Stomach (tissue), 7 donors: Measurements from ENCODE around the gene TRAPPC3L.

GRCh38 chr6:113684376-113685012 is 172.7 kb upstream of the MARCKS start:
- PRO-cap: no peak
- RAMPAGE, long total RNA, 5 experiments: no peak in any of the 5 experiments
- RRBS: no CpG with 5 or more reads among the region's 2 CpGs

GRCh38 chr6:113825876-113826162 is 31.3 kb upstream of the MARCKS start:
- PRO-cap: no peak
- RAMPAGE, long total RNA, 5 experiments: no peak in any of the 5 experiments
- RRBS: no CpG with 5 or more reads among the region's 5 CpGs

DNA sequence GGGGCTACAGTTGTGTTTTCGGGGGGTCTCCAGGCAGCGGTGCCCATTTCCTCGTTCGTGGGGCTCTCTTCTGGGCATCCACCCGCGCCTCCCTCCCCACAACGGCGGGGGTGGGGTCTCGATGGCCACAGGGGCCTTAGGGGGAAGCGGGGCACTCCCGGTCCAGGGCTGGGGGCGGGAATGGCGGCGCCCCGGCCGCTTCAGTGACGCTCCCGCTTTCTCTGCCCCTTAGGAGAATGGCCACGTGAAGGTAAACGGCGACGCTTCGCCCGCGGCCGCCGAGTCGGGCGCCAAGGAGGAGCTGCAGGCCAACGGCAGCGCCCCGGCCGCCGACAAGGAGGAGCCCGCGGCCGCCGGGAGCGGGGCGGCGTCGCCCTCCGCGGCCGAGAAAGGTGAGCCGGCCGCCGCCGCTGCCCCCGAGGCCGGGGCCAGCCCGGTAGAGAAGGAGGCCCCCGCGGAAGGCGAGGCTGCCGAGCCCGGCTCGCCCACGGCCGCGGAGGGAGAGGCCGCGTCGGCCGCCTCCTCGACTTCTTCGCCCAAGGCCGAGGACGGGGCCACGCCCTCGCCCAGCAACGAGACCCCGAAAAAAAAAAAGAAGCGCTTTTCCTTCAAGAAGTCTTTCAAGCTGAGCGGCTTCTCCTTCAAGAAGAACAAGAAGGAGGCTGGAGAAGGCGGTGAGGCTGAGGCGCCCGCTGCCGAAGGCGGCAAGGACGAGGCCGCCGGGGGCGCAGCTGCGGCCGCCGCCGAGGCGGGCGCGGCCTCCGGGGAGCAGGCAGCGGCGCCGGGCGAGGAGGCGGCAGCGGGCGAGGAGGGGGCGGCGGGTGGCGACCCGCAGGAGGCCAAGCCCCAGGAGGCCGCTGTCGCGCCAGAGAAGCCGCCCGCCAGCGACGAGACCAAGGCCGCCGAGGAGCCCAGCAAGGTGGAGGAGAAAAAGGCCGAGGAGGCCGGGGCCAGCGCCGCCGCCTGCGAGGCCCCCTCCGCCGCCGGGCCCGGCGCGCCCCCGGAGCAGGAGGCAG is 2.6 kb downstream of the MARCKS start:
- PRO-cap: bidirectional peak, plus-strand start at position 656 of the sequence, minus-strand start at position 534 of the sequence
- RAMPAGE, long total RNA, 5 experiments: no peak in any of the 5 experiments
- RRBS: 9% methylated on average over 36 of the region's 125 CpGs

DNA sequence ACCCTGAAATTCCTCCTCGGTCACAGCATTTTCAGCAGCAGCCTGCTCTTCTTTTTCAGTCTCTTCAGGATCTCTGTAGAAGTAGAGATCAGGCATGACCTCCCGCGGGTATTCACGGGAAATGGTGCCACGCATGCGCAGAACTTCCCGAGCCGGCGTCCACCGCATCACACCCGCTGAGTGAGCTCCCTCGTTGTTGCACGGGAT is 113.3 kb upstream of the HDAC2 start:
- PRO-cap: no peak
- RAMPAGE, long total RNA, 5 experiments: no peak in any of the 5 experiments
- RRBS: no CpG with 5 or more reads among the region's 13 CpGs

DNA sequence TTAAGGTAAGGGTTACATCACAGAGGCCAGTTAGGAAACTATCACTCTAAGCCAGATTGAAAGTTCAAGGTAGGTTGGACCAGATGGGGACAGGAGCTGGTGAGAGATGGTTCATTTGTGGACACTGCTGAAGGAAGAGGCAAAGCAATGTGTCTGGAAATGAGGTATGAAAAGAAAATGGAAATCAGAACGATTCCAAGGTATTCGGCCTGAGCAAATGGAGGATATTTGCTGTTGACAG is 27.0 kb downstream of the FRK start:
- PRO-cap: no peak
- RAMPAGE, long total RNA, 5 experiments: no peak in any of the 5 experiments
- RRBS: no CpG with 5 or more reads among the region's 2 CpGs

DNA sequence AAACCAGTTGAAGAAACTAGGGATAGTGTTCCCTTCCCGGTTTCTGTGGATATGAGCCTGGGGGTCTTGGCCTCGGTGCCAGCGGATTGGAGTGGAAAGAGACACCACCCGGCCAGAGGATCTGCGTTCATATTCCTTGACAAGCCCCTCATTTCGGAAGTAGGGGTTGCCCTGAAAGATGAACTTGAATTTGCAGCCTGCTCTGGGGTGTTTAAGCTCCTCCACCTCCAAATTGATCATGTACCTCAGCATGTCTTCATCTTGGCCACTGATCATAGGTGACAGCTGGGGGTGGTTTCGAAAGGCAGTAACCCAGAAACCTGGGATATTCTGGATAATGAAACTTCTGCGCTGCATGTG is 960 bp downstream of the TSPYL4 start:
- PRO-cap: no peak
- RAMPAGE, long total RNA, 5 experiments: start-site peak on the minus strand in 2 of 5 experiments, centred at positions 90 to 262 of the sequence, 7 to 16 reads per replicate
- RRBS: 80% methylated on average over 3 of the region's 8 CpGs

- PRO-cap: no peak
- RAMPAGE, long total RNA, 5 experiments: no peak in any of the 5 experiments
- RRBS: no CpG with 5 or more reads among the region's 7 CpGs
Measured at GRCh38 chr6:116405955-116406507, 35.3 kb downstream of the DSE start.

DNA sequence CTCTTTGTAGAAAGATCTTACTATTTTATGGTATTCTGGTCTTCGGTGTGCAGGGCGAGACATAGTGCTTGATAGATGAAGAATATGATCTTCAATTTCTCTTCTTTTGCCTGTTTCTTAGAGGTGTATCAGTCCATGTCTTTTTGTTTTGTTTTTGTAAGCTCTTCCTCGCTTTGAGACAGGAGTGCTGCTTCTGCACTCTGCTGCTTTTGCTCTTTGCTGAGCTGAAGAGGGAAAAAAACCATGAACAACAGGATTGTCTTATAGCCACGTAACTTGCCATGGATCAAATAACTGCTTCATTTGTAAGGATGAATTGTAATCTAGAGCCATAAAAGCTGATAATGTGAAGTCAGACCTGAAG is at the start of gene TRAPPC3L:
TSS of gene TRAPPC3L (minus strand) at position 233 of the 364 bp plus-strand sequence.
- PRO-cap: no peak
- RAMPAGE, long total RNA, 5 experiments: no peak in any of the 5 experiments
- RRBS: no CpG with 5 or more reads among the region's 4 CpGs

DNA sequence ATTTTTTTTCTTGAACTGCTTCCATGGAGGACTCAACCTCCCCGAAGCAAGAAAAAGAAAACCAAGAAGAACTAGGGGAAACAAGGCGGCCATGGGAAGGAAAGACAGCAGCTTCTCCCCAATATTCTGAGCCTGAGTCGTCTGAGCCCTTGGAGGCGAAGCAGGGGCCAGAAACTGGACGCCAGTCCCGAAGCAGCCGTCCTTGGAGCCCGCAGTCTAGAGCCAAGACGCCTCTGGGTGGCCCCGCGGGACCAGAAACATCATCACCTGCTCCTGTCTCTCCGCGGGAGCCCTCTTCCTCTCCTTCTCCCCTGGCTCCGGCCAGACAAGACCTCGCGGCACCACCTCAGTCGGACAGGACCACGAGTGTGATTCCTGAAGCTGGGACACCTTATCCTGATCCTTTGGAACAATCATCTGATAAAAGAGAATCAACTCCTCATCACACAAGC is 348 bp downstream of the RSPH4A start:
- PRO-cap: no peak
- RAMPAGE, long total RNA, 5 experiments: no peak in any of the 5 experiments
- RRBS: no CpG with 5 or more reads among the region's 18 CpGs

- PRO-cap: no peak
- RAMPAGE, long total RNA, 5 experiments: no peak in any of the 5 experiments
- RRBS: no CpG with 5 or more reads among the region's 13 CpGs
Measured at GRCh38 chr6:116764540-116764760, 1.1 kb downstream of the FAM162B start.

GRCh38 chr6:117535155-117535343 is 52.6 kb downstream of the DCBLD1 start:
- PRO-cap: bidirectional peak, plus-strand start at chr6:117535286, minus-strand start at chr6:117535031
- RAMPAGE, long total RNA, 5 experiments: no peak in any of the 5 experiments
- RRBS: no CpG with 5 or more reads among the region's 2 CpGs

GRCh38 chr6:118296138-118296914 is 251.8 kb upstream of the PLN start:
- PRO-cap: no peak
- RAMPAGE, long total RNA, 5 experiments: no peak in any of the 5 experiments
- RRBS: no CpG with 5 or more reads among the region's 5 CpGs

DNA sequence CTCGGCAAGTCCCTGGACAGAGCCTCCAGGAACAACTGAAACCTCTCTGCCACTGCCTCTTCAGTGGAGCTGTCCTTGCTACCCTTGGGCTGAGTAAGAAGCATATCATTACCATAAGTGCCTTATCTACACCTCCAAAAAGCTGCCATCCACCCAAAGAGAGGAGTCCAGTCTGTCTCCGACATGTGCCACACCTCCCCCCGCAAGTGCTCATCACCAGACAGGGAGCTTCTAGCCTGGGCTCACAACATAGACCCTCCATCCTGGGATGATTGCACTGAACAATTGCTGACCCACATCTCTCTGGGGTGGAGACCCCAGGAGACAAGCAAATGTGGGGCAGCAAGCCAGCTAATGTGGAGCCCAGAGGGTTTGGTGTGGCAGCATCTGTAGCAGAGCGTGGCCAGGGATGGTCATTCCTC is 140.1 kb upstream of the PLN start:
- PRO-cap: no peak
- RAMPAGE, long total RNA, 5 experiments: no peak in any of the 5 experiments
- RRBS: no CpG with 5 or more reads among the region's 4 CpGs

GRCh38 chr6:118709721-118710462 is 58.5 kb upstream of the CEP85L start:
- PRO-cap: no peak
- RAMPAGE, long total RNA, 5 experiments: start-site peak on the minus strand in 1 of 5 experiments, at chr6:118709915-118710095 at its widest, 39 reads per replicate
- RRBS: no CpG with 5 or more reads among the region's 5 CpGs

- PRO-cap: no peak
- RAMPAGE, long total RNA, 5 experiments: no peak in any of the 5 experiments
- RRBS: no CpG with 5 or more reads among the region's 3 CpGs
Measured at GRCh38 chr6:118893273-118893503, 764 bp upstream of the ASF1A start.

DNA sequence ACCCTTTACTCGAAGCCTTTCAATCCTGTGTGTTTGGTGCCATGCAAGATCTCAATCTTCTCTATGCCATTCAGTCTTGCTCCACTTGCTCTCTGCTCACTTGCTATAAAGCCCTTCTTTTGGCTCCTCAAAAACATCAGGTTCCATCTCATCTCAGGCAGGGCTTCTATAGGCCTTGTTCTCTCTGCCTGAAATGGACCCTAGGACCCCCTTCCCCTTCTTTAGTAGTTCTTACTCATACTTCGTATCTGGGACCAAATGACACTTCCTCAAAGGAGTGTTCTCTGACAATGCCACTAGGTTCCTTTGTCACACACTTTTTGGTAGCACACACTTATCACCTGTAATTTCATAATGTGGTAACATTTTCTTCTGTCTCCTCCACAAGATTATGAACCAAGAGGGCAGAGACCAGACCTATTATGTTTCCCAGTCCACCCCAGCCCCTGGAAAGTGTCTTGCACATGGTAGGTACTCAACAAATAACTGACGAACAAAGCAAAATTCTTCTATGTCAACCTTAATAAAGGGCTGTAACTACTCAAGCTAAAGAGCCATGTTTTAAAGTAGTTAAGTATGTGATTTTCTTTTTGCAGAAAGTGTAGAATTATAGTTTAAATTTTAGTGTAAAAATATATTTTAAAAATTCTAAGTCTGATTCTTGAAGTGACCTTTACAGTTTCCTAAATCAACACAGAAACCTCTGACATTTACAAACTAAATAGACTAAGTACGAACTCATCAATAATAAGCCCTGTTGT is 116.9 kb upstream of the FAM184A start:
- PRO-cap: no peak
- RAMPAGE, long total RNA, 5 experiments: no peak in any of the 5 experiments
- RRBS: no CpG with 5 or more reads among the region's 4 CpGs

DNA sequence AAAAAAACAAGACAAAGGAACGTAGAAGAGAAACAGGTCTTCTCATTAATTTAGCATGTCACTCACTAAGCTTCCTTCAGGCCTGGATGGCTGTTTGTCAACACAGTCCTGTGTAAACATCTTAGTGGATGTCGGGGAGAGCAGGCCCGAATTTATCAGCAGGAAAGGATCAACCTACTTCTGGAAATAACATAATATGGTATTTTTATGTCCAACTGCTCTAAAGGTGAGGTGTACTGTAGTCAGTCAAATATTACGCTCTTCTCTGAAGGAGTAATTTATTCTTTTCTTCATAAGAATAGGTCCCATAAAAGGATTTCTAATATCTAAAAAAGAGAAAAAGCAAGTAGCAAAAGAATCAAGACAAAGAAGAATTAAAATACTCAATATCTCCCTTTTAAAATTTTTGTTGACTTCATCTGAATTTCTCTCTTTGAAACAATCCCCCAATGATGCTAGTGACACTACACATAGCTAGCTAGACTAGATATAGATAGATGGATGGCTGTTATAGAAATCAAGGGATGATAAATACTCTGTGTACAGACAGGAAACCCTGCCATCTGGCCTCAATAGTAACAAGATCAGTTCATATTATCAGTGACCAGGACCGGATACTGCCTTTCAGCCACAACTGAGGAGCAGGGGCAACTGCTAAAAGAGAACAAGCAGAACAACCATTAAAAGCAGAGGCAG is 118.0 kb upstream of the FAM184A start:
- PRO-cap: no peak
- RAMPAGE, long total RNA, 5 experiments: no peak in any of the 5 experiments
- RRBS: 80% methylated on average over 1 of the region's 5 CpGs

GRCh38 chr6:119240253-119241153 is 109.1 kb downstream of the MAN1A1 start:
- PRO-cap: no peak
- RAMPAGE, long total RNA, 5 experiments: no peak in any of the 5 experiments
- RRBS: no CpG with 5 or more reads among the region's 5 CpGs

DNA sequence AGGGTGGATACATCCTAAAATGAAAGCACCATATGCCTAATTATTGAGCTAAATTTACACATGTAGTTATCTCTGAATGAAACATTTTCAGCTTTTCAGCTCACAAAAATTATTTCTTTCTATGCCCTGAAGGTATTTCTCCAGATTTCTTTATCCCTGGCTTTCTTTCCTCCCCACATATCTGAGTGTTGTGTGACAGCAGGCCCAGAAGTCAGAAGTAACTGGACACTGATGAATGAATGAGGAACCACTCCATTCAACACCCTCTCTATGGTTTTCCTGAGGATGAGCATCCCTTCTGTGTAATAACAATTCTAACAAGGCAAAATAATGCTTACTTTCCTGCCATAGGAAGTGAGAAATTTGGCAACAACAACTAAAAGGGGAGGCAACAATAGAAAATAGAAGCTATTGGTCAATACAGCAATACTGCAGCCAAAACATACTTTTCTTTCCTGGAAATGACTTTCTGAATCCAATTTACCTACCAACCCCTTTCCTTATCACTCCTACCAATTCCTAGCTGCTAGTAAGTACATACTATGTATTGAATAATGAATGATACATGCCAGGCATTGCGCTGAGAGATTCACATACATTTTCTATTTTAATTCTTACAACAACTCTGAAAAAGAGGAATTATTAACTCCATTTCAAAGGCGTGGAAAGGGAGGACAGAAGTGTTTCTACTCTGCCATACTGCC is 14.7 kb downstream of the MAN1A1 start:
- PRO-cap: no peak
- RAMPAGE, long total RNA, 5 experiments: no peak in any of the 5 experiments
- RRBS: no CpG with 5 or more reads among the region's 2 CpGs

- PRO-cap: no peak
- RAMPAGE, long total RNA, 5 experiments: no peak in any of the 5 experiments
- RRBS: no CpG with 5 or more reads among the region's 1 CpG
Measured at GRCh38 chr6:119347072-119347329, 2.6 kb downstream of the MAN1A1 start.